ENCODE measurements around the gene MAP3K15.

DNA sequence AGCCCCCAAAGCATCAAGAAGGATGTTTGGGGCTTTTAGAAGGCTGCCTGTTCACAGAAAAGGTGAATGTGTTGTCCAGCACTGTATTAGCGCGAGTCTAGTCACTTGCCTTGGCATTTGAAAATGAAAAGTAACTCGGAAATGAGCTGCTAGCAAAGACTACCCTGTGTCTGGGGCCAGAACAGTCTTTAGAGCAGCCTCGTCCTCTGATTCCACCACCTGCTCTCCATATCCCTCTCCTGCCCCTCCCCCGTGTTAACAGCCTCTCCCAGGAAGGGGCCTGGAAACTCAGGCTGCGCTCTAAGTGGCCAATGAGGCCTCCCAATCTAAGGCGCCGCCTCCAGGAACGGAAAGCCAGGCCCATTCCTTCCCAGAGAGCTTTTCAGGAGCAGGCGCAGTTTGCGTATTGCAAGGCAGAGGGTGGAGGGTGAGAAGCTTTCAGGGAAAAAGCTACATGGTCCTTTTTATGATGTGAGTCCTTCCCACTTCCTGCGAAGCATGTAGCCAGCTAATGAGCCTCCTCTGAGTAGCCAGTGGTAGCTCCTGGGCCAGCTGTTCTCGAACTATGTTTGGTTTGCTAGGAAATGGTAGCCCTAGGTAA is 31.2 kb downstream of the RS1 start:
- PRO-cap, result no peak
- RAMPAGE, long total RNA, result no peak
- RRBS, result no CpG with 5 or more reads among the region's 13 CpGs

DNA sequence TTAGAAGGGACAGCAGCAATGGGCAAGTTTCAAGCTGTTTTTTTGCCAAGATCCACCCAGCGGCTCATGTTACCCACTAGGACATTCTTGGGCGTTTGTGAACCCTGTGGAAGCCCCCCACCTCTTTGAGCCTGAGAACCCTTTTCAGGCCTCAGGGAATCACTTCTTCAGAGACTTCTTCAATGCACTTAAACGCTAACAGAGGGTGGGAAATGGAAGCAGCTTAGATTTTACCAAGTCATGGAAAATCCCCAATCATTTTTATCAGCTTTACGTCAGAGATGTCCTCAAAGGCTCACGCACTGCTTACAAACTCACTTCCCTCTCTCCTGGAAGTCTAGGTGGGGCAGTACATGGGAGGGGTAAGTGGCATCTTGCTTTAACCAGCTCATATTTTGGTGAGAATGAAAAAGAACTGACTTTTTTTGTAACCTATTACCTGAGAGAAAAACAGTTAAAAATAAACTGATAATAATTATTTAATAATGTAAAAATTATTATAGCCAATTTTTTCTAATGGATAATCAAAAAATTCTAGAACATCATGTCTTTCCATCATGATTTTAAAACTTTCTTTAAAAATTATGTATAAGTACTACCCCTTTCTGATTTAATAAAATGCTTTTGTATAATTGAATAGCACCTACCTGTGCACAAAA is 4.5 kb upstream of the PPEF1 start:
- PRO-cap, result no peak
- RAMPAGE, long total RNA, result no peak
- RRBS, result no CpG with 5 or more reads among the region's 5 CpGs

GRCh38 chrX:18989824-18990796 is 6.2 kb upstream of the PHKA2 start:
- PRO-cap, result no peak
- RAMPAGE, long total RNA, result no peak
- RRBS, result no CpG with 5 or more reads among the region's 9 CpGs

DNA sequence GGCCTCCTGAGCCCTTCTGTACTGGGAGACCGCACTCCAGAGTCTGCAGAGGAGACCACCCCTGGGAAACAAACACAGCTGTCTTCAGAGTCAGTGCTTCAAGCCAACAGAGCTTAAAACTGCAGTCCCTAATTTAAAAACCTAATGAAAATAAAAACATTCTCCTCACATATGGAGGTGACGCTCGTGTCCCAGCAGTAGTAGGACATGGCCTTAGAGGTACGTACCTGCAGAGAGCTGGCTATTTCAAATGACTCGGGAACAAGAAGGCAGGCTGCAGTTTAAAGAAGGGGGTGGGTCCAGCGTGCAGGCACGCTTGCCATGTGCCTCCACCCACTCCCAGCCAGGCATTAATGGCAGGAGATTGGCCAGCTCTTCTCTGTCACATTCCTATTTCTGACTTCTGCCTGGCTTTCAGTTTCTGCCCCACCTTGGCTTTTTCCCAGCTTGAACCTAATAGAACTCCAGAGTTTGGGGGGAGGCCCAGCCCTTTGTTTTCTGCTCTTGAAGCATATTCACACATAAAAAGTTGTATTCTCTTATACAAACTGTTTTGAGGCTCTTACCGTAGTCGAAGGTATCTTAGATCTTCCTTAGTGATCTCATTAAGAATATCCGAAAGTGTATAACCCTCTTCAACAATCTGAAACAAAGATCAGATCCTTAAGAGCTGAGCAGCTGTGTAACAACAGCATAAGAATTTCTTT is 17.2 kb downstream of the PDHA1 start:
- PRO-cap, result no peak
- RAMPAGE, long total RNA, result no peak
- RRBS, result no CpG with 5 or more reads among the region's 10 CpGs

- PRO-cap, result no peak
- RAMPAGE, long total RNA, result no peak
- RRBS, result no CpG with 5 or more reads among the region's 3 CpGs
These were observed 27.5 kb downstream of the MAP3K15 start for GRCh38 chrX:19487851-19488247.

GRCh38 chrX:19513680-19514425 is 1.5 kb downstream of the MAP3K15 start:
- PRO-cap, result no peak
- RAMPAGE, long total RNA, result no peak
- RRBS, result no CpG with 5 or more reads among the region's 16 CpGs

GRCh38 chrX:19514662-19515871 is at the start of gene MAP3K15:
MAP3K15 (minus strand) TSS chrX:19515508.
- PRO-cap, result no peak
- RAMPAGE, long total RNA, result no peak
- RRBS, result 14% methylated on average over 40 of the region's 114 CpGs

- PRO-cap, result no peak
- RAMPAGE, long total RNA, result no peak
- RRBS, result no CpG with 5 or more reads among the region's 12 CpGs
These were observed 155.2 kb upstream of the MAP3K15 start for GRCh38 chrX:19670042-19671431.

- PRO-cap, result no peak
- RAMPAGE, long total RNA, result no peak
- RRBS, result no CpG with 5 or more reads among the region's 4 CpGs
These were observed 158.1 kb upstream of the MAP3K15 start for GRCh38 chrX:19673440-19673733.

DNA sequence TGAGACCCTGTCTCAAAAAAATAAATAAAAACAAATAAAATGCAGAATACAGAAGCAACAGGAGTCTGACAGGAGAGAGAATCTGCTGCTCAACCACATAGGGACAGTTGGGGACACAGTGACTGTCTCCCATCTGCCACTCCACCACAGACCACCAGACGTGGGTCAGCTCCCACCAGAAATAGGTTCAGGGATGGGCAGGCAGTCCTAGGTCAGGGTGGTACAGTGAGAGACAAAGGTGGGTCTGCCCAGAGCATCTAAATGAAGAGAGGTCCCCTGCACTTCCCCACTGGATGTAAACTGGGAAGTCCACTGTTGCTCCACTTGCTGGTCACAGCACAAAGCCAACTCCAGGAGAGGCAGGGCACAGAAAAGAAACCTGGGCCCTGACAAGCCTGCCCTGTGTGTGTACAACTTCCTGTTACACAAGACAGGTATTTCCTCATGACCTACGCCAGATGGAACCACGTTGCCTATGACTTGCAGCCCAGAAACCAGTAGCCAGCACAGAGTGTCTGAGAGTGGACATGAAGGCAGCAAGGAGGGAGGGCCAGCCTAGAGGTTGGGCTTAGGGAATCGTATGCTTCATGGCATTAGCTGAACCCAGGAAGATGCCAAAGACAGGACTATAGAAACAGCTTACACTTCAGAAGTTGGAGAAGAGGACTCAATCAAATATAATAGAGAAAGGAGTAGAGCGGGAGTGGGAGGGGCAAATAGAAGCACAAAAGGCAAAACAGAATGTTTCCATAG is 161.8 kb downstream of the SH3KBP1 start:
- PRO-cap, result no peak
- RAMPAGE, long total RNA, result no peak
- RRBS, result no CpG with 5 or more reads among the region's 5 CpGs

DNA sequence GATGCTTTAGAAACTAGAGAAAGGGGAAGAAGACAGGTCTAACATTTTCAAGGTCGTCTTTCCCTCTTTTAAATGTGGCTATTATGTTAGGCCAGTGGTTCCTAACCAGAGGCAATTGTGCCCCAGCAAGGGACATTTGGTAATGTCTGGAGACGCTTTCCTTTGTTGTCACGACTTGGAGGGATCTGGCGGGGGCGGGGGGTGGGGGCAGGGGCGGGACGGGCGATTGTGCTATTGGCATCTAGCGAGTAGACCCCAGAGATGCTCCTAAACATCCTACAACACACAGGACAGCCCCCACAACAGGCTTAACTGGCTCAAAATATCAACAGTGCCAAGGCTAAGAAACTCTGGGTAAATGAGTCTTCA is 94.8 kb downstream of the SH3KBP1 start:
- PRO-cap, result no peak
- RAMPAGE, long total RNA, result no peak
- RRBS, result no CpG with 5 or more reads among the region's 9 CpGs

GRCh38 chrX:20412624-20413293 is 146.1 kb upstream of the RPS6KA3 start:
- PRO-cap, result no peak
- RAMPAGE, long total RNA, result no peak
- RRBS, result no CpG with 5 or more reads among the region's 13 CpGs

GRCh38 chrX:21437003-21437410 is 62.8 kb downstream of the CNKSR2 start:
- PRO-cap, result no peak
- RAMPAGE, long total RNA, result no peak
- RRBS, result no CpG with 5 or more reads among the region's 1 CpG

DNA sequence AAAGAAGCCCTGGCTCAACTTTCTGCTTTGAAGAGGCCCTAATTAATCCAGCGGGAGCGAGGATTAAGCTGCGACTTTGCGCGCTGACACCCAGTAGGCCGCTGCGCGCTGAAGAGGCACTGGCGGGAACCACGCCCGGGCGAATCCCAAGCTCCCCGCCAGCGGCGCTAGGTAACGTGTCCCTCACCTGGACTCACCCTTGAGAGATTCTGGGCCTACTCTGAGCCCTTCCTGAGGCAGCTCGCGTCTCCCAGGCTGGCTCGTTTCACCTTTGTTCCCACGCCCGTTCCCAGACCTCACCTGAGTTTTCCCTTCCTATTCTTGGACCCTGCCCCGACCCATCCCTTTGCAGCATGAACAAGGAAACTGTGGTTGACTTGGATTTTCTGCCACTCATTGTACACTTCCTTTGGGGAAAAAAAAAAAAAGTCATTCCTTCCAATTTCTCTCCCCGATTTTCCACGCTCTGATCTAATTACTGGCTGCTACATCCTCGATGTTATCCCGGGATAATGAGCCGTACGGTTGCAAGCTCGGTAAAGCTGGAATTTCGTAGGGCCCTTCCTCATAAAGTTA is 730 bp upstream of the KLHL34 start:
- PRO-cap, result no peak
- RAMPAGE, long total RNA, result no peak
- RRBS, result no CpG with 5 or more reads among the region's 30 CpGs

DNA sequence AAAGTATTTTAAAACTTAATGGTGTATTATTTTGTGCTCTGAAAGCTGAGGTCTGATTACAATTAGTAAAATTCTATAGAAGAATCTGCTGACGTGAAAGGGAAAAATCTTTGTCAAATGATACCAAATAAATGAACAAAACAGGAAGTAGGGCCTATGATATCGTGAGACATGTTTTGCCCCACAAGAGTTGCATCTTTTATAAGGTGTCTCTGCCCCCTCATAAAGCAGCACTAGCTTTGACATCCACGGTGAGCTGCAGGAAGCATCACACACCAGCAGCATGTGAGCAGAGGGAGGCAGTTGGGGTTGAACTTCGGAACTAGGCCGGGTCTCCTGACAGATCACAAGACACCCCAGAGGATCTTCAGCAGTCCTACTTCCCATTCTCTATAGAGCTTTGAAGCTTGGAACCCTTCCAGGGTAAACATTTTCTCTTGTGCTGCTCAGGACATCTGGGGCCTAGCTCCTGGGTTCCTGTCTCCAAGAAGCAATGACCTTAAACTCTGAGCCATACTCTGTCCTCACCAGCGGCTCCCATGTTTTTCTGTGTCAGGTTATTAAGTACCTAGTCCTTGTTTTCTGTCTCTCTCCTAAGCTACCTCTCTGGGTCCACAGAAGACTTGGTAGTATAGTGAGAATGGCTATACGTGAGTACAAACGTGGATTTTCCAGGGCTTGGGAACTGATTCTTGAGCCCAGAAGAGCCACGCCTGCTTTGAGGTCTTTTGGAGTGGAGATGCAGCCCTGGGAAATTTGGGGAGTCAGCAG is 27.5 kb downstream of the YY2 start:
- PRO-cap, result no peak
- RAMPAGE, long total RNA, result no peak
- RRBS, result no CpG with 5 or more reads among the region's 9 CpGs

DNA sequence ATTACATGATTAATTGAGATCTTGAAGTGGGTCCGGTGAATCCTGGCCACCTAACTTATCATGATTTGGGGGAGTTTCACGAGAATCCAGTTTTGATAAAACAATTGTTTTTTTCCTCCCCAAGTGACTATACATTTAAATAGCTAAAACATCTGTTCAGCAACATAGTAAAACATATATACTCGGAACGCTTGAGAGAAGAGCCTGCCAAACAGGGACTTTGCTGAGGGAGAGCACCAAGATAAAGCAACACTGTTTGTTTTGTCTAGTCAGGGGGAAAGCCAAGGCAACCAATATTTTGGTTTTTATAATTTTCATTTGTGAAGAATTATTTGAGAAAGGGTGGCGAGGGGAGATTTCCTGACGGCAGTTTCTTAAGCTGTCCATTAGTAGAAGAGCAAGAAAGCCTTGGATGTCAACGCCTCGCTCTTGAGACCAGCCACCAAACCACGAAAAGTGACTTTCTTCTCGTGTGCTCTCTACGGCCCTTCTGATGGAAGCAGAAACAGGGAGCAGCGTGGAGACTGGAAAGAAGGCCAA is 458 bp downstream of the PHEX start:
- PRO-cap, result no peak
- RAMPAGE, long total RNA, result no peak
- RRBS, result no CpG with 5 or more reads among the region's 12 CpGs

GRCh38 chrX:23804522-23804822 is 21.5 kb downstream of the SAT1 start:
- PRO-cap, result no peak
- RAMPAGE, long total RNA, result no peak
- RRBS, result no CpG with 5 or more reads among the region's 2 CpGs

DNA sequence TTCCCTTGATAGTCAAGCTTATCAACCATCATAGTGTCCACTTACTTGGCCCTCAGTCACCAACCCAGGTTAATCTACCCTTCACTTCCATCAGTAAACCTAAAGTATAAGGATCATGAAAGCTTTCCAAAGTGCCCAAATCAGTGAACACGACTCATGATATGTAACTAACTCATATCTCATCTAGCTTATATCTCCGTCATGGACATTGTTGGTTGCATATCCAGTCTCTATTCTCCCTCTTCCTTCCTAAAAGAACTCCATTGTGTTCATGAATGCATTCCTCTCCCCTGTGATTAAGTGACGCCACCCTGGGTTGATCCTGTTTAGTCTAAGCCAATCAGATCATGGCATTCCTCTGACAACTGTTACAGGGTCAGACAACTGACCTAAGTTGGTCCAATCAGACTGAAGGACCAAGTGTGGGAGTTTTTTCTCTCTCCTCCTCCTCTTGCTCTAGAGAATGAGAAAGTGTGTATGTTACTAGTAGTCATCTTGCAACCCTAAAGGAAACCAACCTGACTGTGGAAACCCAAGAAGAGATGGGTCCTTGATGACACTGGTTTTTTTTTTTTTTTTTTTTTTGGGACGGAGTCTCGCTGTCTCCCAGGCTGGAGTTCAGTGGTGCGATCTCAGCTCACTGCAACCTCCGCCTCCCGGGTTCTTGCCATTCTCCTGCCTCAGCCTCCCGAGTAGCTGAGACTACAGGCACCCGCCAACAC is 3.6 kb downstream of the APOO start:
- PRO-cap, result no peak
- RAMPAGE, long total RNA, result no peak
- RRBS, result no CpG with 5 or more reads among the region's 10 CpGs

DNA sequence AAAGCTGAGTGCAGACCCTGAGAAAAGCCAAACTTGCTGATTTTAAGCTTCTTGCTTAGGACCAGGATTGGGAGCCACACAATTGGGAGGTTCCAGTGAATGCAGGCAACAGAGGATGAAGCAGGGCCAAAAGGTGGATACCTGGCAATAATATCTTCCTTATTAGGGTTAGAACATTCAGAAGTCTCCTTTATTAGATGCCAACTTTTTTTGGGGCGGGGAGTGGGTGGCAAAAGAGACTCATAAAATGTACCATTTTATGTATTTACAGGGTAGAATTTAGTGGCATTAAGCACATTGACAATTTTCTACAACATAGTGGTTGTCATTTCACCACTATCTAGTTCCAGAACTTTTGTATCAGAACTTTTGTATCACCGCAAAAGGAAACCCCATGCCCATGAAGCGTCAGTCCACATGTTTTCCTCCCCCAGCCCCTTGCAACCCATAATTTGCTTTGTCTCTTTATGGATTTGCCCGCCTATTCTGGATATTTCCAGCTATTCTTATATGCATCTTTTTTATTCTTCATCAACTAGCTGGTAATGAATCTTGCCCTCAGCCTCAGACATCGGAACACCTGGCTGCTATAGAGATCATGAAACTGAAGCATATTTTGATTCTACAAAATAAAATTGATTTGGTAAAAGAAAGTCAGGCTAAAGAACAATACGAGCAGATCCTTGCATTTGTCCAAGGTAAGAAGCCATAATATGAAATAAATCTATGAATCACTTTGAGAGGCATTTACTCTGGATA is 7.3 kb downstream of the EIF2S3 start:
- PRO-cap, result no peak
- RAMPAGE, long total RNA, result no peak
- RRBS, result no CpG with 5 or more reads among the region's 6 CpGs

DNA sequence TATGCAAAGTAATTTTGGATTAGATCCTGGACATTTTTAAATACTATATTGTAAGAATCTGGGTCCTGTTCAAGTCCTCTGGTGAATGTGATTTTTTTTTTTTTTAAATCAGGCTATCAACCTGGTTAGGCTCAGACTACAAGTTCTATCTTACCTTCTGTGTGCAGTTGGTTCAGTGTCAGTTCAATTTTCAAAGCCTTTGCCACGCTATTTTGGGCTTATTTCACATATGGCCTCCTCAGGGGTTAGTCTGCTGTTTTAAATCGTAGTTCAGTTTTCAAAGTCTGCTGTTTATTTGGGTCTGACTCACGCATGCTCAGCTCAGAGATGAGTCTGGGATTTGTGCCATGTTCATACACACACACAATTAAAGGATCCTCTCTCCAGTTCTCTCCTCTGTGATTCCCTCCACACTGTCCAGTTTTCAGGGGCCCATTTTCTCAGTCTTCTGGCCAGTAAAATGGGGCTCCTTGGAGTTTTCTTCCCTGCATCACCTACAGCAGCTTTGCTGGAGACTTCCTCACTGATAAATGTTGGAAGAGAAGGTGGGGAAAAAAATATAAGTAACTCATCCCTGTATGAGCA is 32.3 kb upstream of the ZFX start:
- PRO-cap, result no peak
- RAMPAGE, long total RNA, result no peak
- RRBS, result no CpG with 5 or more reads among the region's 3 CpGs

Measured in lung (tissue), 4 donors.